Diencephalon (tissue), 2 donors: Measurements from ENCODE around the genes C1D, PROKR1 and ARHGAP25.

- RAMPAGE, long total RNA, result no peak
Observed at GRCh38 chr2:66839712-66840546, 405.0 kb downstream of the MEIS1 start.

GRCh38 chr2:67477278-67477819 lies 80.2 kb downstream of the ETAA1 start:
- RAMPAGE, long total RNA, result no peak

DNA sequence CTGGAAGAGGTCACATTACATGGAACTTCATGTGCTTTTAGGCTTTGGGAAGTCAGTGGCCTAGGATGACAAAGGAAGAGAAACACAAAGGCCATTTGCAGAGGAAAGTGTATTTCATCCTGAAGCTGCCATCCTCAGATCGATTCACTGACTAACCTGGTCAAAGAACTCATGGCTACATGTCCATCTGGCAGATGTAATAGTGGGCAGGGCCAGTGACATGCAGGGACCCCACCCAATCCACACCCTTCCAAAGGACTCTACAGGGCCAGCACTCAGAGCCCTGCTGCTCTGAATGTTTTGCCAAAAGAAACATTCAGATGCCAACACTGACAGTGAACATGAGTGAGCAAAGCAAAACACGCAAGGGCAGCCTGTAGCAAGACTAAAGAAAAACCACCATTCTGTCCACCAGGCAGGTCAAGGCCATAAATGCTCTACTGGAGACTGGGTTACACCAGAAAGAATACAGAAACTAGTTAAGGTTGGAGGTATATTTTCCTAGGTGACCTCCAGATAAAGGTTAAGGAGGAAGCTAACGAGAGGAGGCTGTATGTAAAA lies 176.0 kb downstream of the ETAA1 start:
- RAMPAGE, long total RNA, result no peak

DNA sequence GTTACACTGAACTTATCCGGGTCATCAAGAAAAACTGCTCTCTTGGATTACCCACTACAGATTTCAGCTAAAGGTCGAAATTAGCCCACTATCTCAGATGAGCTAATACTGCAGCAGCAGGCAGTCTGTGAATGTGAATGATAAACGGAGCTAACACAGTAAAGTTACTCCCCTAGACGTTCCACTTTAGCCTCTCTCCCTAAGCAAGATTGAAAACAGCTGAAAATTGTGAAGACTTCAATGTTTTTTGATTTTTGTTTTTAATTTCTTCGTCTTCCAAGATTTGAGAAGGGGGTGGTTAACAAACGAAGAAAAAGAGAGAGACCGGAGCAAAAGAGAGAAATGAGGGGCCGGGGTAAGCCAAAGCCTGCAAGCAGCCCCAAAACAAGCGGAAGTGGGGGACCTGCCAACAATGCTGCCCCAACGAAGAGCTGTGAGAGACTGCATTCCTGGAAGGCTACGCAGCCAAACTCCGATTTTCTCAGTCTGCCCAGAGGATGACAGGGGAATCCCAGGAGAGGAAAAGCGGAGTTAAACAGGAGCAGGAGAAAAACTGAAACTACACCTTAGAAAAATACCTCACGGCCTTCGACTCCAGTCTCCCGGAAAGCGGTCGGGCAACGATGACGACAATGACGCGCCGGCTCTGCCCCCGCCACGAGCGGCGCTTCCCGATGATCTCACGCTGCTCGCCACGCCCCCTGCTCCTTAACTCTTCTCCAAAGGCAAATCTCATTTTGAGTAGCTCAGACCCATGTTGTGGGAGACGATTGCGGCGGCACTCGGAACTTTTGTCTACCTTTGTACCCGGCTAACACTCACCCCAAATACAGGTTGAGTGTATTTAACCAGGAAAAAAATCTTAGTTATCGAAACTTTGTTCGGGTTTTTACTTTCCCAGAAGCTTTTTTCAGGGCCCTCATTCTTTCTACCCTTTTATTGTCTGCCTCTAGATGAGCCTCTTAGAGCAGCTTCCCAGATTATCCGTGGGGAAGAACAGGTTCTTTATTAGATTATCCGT lies at the start of gene C1D:
Gene C1D, minus strand, starts transcription at position 625 of the 1,021 bp plus-strand sequence.
- RAMPAGE, long total RNA, result start-site peak on the minus strand centred at position 629 of the sequence, 51 bp wide, 2,616 and 1,334 reads in 2 replicates

- RAMPAGE, long total RNA, result no peak
Observed at GRCh38 chr2:68287395-68287885, 32.3 kb downstream of the CNRIP1 start.

- RAMPAGE, long total RNA, result no peak
Observed at GRCh38 chr2:68379796-68380236, 14.7 kb downstream of the PLEK start.

DNA sequence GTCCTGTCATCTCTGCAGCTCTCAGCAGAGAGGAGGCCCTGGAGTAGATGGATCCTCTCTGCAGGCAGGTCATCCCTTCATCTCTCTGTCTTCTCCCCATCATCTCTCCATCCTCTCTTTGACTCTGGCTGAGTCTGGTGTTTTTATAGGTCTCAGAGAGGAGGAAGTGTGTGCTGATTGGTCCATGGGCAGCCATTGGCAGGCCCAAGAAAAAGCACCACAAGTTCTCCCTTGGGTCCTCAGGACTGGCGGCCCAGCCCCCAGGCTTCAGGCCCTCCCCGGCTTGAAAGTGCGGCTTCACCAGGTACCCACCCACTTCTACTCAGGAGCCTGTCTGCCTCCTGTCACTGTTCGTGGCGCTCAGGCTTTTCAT lies 34.5 kb downstream of the FBXO48 start:
- RAMPAGE, long total RNA, result no peak

GRCh38 chr2:68441638-68441993 lies 25.5 kb downstream of the FBXO48 start:
- RAMPAGE, long total RNA, result no peak

- RAMPAGE, long total RNA, result no peak
Observed at GRCh38 chr2:68558786-68559151, 84.6 kb upstream of the PROKR1 start.

DNA sequence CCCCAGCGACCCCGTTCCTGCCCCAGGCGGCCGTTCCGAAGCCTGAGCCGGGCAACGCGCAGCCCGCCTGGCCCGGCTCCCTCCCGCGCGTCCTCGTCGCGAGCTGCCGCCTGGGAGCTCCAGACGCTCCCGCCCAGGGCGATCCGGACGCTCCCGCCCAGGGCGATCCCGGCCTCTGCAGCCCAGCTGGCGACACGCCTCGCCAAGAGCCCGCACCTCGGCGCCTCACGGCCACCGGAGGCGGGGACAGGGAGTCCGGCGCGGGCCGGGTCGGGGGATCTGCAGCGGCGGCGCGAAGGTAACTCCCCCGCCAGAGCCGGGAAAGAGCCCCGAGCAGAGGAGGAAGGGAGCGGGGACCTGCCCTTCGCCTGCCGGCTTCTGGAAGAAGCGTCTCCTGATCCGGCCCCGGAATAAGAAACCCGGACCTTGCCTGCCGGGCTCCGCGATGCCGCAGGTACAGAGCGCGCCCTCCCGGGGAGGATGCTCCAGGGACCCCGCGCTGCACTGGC lies at the start of gene PROKR1:
Gene PROKR1, plus strand, starts transcription at position 185 of the 509 bp plus-strand sequence.
- RAMPAGE, long total RNA, result no peak

GRCh38 chr2:68726865-68727431 lies 7.7 kb upstream of the ARHGAP25 start:
- RAMPAGE, long total RNA, result no peak

- RAMPAGE, long total RNA, result no peak
Observed at GRCh38 chr2:68734537-68735634, at the start of gene ARHGAP25. TSS of gene ARHGAP25 (plus strand) at chr2:68734811.

GRCh38 chr2:68741148-68741531 lies 6.5 kb downstream of the ARHGAP25 start:
- RAMPAGE, long total RNA, result no peak

GRCh38 chr2:68789576-68789997 lies 55.0 kb downstream of the ARHGAP25 start:
- RAMPAGE, long total RNA, result no peak

DNA sequence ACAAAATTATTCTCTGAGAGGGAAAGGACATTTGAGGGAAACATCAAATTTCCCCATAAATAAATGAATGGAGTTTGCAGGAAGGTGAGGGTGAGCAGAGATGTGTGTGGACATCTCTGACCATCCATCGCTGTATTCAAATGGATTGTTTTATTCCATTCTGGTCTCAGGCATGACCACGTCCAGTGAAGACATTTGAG lies 45.0 kb downstream of the BMP10 start:
- RAMPAGE, long total RNA, result no peak

GRCh38 chr2:68828481-68828866 lies 42.7 kb downstream of the BMP10 start:
- RAMPAGE, long total RNA, result no peak

DNA sequence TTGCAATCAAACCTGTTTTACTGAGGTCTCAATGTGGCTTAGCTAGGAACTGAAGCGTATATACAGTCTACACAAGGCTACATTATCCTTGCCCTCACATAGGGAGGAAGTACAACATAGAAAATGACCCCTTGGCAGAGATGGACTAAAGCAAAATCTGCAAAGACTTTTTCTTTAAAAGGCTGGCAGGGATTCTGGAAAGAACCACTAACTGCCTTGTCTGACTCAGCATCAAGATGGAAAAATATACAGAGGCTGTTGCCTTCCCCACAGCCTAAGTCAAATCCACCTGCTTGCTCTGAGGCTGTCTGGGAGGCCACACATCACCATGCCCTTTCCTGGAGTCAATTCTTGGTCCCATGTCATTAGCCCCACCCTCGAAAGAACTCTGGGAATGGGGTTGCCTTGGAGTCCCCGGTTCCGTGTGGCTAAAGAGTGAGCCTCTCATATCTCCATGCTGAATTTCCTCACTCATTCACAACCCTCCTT lies 39.6 kb downstream of the BMP10 start:
- RAMPAGE, long total RNA, result no peak

GRCh38 chr2:68907967-68908853 lies 37.0 kb upstream of the BMP10 start:
- RAMPAGE, long total RNA, result no peak

DNA sequence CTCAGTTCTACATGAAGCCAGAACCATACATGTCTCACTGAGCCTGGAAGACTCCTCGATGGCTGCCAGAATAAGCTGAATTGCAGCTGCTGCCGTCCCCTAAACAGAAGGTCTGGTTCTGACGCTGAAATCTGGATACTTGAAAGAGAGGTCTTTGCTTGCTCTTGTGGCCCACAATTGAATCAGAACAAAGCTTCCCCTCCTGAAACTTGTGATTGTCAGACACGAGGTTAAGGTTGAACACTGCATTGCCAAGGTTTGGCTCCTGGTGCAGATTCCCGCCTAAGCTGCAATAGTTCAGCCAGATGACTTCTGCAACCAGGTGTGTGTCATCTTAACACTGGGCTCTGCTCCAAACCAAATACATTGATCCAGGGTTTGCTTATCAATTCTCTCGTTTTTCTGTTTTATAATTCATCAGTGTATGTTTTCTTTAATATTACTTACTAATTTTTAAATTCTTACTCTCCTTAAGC lies 14.6 kb downstream of the GKN1 start:
- RAMPAGE, long total RNA, result no peak

DNA sequence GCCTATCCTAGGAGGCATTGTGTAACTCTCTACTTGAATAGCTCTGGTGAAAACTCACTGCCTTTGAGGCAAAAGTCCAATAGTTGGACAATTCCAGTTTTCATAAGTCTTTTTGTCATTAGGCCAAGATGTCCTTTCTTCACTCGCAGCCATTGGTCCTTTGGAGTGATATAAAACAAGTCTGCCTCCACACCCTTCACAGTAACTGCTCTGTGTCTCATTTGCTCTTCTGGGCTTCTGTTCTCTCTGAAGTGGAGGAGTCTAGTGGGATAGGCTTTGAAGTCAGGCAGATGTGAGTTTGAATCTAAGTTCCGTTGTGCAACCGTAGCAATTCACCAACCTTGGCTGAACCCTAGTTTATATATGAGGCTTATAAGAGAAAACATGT lies 28.3 kb downstream of the ANTXR1 start:
- RAMPAGE, long total RNA, result no peak